Measurements from ENCODE around the genes EPB41L4A, PGGT1B and COMMD10.

DNA sequence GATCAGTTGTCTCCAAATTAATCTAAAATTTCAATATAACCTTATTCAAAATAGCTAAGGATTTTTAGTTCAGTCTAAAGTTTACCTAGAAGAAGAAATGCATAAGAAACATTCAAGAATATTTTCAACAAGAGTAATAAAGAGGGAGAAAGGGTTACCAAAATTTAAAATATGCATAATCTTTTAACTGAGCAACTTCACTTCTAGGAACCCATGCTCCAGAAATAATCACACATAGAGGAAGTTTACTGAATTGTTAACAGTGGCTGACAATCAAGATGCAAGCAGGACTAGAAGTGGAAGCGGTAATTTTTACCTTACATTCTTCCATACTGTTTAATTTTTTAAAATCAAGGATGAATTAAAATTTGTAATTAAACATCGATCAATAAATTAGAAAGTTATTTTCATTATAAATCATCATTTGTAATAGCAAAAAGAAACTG is 1.8 kb downstream of the PJA2 start:
- PRO-cap, 7 experiments, result no peak in any of the 7 experiments
- RAMPAGE, long total RNA, 2 experiments, result no peak in any of the 2 experiments

GRCh38 chr5:109688675-109689145 is 1.0 kb upstream of the MAN2A1 start:
- PRO-cap, 7 experiments, result no peak in any of the 7 experiments
- RAMPAGE, long total RNA, 2 experiments, result no peak in any of the 2 experiments

DNA sequence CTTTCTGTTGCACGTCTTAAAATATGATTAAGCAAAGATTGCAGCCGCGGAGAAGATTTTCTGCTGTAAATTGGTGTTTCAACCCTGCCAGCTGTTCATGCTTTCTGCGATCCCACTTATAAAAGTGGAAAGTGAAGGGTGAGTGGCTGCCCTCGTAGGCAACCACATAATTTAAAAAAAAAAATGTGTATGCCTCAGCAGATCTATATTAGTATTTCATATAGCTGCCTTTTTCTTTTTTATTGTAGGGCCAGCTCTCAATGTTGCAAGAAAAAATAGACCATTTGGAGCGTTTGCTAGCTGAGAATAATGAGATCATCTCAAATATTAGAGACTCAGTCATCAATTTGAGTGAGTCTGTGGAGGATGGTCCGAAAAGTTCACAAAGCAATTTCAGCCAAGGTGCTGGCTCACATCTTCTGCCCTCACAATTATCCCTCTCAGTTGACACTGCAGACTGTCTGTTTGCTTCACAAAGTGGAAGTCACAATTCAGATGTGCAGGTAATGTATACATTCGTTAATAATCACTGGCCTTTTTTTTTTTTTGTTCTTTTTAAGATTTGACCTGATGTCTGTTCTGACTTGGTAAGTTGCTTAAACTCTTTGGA is 23.6 kb downstream of the MAN2A1 start:
- PRO-cap, 7 experiments, result no peak in any of the 7 experiments
- RAMPAGE, long total RNA, 2 experiments, result no peak in any of the 2 experiments

DNA sequence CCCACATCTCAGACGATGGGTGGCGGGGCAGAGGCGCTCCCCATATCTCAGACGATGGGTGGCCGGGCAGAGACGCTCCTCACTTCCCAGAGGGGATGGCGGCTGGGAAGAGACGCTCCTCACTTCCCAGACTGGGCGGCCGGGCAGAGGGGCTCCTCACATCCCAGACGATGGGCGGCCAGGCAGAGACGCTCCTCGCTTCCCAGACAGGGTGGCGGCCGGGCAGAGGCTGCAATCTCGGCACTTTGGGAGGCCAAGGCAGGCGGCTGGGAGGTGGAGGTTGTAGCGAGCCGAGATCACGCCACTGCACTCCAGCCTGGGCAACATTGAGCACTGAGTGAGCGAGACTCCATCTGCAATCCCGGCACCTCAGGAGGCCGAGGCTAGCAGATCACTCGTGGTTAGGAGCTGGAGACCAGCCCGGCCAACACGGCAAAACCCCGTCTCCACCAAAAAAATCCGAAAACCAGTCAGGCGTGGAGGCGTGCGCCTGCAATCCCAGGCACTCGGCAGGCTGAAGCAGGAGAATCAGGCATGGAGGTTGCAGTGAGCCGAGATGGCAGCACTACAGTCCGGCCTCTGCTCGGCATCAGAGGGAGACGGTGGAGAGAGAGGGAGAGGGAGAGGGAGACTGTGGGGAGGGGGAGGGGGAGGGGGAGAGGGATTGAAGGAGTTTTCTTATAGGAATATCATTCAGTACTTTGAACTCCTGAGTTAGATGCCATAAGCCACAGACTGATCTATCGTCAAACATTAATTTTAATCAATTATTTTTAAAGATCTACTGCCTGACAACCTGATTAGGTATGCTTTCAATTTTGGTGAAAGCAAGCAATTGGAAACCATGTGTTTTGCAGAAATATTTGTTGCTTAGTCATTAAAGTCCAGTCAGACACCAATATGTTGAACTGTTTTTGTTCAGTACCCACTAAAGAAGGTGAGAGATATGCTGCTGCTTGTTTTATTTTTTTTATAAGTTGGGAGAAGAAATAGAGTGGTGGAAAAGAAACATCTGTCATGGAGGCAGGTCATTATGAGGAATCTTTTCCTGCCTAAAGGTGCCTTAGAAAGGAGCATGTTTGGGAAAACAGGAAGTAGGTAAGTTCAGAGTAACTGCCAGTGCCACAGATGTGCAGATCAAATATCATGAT is 143.7 kb downstream of the MAN2A1 start:
- PRO-cap, 7 experiments, result no peak in any of the 7 experiments
- RAMPAGE, long total RNA, 2 experiments, result no peak in any of the 2 experiments

DNA sequence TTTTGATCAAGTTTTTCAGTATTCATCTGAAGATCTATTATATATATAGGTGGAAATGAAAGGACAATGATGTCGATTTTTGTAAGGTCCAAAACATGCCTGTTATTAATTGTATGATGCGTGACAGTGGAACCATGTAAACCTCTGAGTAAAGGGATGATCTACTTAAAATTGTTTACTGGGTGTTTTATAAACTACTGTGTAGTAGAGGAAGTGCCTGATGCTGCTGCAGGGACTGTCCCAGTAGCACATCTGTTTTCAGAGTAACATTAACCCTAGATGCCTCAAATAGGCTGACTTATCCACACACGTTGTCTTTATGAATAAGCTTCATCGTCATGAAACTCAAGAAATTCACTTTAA is 1.7 kb downstream of the CAMK4 start:
- PRO-cap, 7 experiments, result no peak in any of the 7 experiments
- RAMPAGE, long total RNA, 2 experiments, result no peak in any of the 2 experiments

DNA sequence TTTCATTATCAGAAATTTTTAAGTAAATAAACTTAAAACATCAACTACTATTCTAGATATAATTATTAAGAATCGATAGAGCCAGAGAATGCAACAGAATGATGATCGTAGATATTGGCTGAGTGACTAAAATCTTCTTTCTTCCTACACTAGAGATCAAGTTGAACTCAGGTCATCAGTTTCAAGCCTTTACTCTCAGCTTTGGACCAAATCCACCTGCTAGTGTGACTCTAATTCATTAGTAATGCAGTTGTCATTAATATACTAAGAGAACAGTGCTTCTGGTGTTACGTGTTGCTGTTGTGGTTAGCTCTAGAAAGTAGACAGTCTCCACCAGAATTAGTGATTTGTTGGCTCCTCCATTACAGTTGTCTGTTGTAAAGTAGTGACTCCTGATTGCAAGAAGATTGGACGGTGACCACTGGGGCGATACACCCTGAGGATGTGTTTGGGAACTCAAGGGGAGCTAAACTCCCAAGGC is 3.0 kb downstream of the CAMK4 start:
- PRO-cap, 7 experiments, result no peak in any of the 7 experiments
- RAMPAGE, long total RNA, 2 experiments, result no peak in any of the 2 experiments

GRCh38 chr5:111229647-111230100 is 5.5 kb downstream of the CAMK4 start:
- PRO-cap, 7 experiments, result no peak in any of the 7 experiments
- RAMPAGE, long total RNA, 2 experiments, result no peak in any of the 2 experiments

DNA sequence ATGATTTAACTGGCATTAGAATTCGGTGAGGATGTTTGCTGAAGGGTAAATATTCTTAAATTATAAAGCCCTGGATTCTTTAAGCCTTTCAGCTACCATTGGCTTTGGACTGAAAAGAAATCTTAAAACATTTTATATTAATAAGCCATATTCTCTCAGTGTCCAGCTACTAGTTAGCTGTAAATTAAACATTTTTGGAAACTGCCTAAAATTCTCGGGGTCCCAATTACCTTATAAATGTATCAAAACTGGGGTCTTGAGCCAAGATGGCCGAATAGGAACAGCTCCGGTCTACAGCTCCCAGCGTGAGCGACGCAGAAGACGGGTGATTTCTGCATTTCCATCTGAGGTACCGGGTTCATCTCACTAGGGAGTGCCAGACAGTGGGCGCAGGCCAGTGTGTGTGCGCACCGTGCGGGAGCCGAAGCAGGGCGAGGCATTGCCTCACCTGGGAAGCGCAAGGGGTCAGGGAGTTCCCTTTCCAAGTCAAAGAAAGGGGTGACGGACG is 77.9 kb downstream of the CAMK4 start:
- PRO-cap, 7 experiments, result no peak in any of the 7 experiments
- RAMPAGE, long total RNA, 2 experiments, result no peak in any of the 2 experiments

DNA sequence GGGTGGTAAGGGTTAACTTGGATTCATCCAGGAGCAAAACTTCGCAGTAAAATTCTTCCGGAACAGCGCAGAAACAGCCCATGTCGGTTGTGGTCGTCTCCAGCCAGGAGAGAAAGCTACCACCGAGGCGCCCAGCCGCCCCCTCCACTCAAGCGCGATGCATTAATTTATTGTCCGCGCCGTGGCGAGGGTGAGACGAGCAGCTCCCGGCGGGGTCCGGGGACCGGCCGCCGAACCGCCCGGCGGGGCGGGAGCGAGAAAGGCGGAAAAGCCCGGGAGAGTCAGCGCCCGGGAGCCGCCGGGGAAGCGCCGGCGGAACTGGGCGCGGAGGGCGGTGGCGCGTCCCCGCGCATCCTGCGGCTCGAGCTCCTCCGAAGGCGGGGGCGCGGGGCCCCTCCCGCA is at the start of gene EPB41L4A:
EPB41L4A (minus strand) TSS at position 320 of the 402 bp plus-strand sequence.
- PRO-cap, 7 experiments, result peak in 4 of 7 experiments; most common plus-strand start position 294 of the sequence (in 3); most common minus-strand start position 320 of the sequence (in 3)
- RAMPAGE, long total RNA, 2 experiments, result no peak in any of the 2 experiments

GRCh38 chr5:112628073-112628844 is 109.4 kb upstream of the APC start:
- PRO-cap, 7 experiments, result no peak in any of the 7 experiments
- RAMPAGE, long total RNA, 2 experiments, result no peak in any of the 2 experiments

DNA sequence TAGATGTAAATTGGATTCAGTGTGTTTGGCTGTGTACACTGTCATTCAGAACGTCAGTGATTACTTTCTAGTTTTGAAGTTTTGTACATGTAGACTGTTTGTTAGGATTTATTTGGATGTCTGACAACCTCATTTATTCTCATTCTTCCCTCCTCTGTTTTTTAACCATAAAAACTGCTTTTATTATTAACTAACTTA is 31.4 kb downstream of the KCNN2 start:
- PRO-cap, 7 experiments, result no peak in any of the 7 experiments
- RAMPAGE, long total RNA, 2 experiments, result no peak in any of the 2 experiments

DNA sequence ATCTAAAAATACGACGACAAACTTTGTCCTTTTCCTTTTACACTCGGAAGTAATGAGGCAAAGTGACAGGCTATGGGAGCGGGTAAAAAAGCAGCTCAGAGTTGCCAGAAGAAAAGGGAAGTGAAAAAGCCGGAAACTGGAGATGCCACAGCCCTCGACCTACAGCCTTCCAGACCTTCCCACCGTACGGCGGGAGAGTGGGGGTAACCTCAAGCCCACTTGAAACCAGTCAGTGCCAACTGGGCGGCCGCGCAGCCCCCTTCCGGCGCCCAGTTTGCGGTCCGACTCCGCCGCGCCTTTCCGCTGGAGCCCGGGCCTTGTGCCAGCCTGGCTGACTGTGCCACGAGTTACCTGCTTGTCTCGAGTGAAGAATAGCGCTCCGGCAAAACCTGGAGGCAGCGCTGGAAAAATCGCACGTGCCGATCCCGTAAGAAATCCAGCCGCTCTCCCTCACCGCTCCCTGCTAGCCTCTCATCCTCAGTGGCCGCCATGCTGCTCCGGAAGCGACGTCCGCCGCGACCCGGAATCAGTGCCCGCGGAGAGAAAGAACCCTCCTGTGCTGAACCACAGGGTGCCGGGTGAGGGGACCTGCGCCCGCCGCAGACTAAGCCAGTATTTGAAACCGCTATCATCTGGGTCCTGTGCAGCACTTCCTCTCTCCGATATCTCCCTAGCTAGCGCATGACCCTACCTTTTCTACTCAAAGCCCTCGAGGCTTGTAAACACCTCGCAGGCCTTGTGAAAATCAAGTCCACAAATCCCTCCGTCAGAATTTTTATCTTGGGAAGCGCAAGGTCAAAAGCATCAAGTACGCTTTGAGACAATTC is at the start of gene PGGT1B:
PGGT1B (minus strand) TSS at position 517 of the 827 bp plus-strand sequence.
- PRO-cap, 7 experiments, result peak in 7 of 7 experiments; most common plus-strand start position 529 of the sequence (in 4); most common minus-strand start position 499 of the sequence (in 7)
- RAMPAGE, long total RNA, 2 experiments, result start-site peak on the minus strand in 2 of 2 experiments, centred at positions 500 to 501 of the sequence, 427 to 725 reads per replicate

GRCh38 chr5:115589030-115589379 is 13.3 kb downstream of the TICAM2 start:
- PRO-cap, 7 experiments, result no peak in any of the 7 experiments
- RAMPAGE, long total RNA, 2 experiments, result no peak in any of the 2 experiments

GRCh38 chr5:115613616-115614478 is 11.6 kb upstream of the TICAM2 start:
- PRO-cap, 7 experiments, result no peak in any of the 7 experiments
- RAMPAGE, long total RNA, 2 experiments, result no peak in any of the 2 experiments

DNA sequence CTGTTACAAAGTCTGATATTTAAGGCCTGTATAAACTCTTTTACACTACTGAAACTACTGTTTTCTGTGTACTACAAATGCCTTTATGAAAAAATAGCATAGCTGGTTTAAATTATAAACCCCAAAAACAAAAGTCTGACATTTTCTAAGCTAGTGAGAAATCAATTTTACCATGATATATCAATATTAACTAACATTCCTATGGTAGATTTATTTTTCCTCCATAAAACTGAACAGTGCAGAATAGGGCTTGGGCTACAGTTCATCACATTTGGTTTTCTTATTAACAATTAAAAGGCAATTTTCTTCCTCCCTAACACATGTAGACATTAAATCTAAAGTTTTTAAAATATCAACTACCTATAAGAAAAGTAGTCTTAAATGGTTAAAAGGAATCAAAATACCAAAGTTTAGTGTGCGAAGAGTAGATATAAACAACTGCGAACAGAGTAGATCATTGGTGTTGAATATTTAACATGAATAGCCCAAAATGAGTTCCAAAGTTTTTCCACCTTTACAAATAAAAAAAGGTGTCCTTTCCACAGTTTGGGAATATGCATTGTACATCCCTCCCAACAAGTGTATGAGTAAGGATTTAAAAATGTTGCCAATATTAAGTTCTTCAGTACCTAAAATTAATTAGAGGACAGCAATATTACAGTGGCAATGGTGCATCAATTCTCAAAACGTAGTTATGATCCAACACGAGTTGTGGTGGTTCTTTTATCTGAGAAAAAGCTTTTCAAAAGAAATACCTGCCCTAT is 10.1 kb downstream of the TMED7 start:
- PRO-cap, 7 experiments, result no peak in any of the 7 experiments
- RAMPAGE, long total RNA, 2 experiments, result no peak in any of the 2 experiments

GRCh38 chr5:115626459-115626814 is 601 bp upstream of the TMED7 start:
- PRO-cap, 7 experiments, result peak in 2 of 7 experiments; most common minus-strand start chr5:115626591 (in 2)
- RAMPAGE, long total RNA, 2 experiments, result no peak in any of the 2 experiments

GRCh38 chr5:115801945-115802461 is 14.5 kb downstream of the CDO1 start:
- PRO-cap, 7 experiments, result no peak in any of the 7 experiments
- RAMPAGE, long total RNA, 2 experiments, result no peak in any of the 2 experiments

DNA sequence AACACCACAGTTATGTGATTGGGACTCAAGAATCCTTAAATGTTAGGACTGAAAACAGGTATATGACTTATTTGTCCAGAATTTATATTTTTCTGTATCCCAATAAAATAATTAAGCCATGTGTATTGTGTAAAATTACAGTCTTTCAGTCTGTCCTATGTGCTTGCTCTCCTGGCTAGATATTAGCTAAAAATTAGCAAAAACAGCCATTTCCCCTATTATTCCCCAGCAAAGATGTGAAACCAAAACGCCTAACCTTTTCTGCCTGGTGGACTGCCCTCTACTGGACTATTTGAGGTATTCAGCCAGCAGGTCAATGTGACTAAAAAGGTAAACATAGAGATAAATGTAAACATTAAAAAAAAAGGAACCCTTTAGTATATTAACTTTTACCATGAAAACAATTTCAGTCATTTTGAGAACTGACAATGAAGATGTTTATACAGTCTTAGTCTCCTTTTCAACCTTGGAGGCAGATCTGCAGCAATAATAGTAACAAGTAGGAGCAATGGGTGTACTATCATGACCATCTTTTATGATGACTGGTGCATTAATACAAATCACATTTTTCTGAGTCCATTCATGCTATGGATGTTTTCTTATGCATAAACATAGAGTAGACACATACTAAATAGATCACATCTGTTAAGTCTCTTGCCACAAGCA is 10.2 kb downstream of the ATG12 start:
- PRO-cap, 7 experiments, result no peak in any of the 7 experiments
- RAMPAGE, long total RNA, 2 experiments, result no peak in any of the 2 experiments

- PRO-cap, 7 experiments, result no peak in any of the 7 experiments
- RAMPAGE, long total RNA, 2 experiments, result no peak in any of the 2 experiments
Observed at GRCh38 chr5:115838956-115839412, 2.4 kb downstream of the ATG12 start.

GRCh38 chr5:116084704-116085664 is at the start of gene COMMD10:
Gene COMMD10, plus strand, starts transcription at chr5:116085025.
- PRO-cap, 7 experiments, result peak in 7 of 7 experiments; most common plus-strand start chr5:116085025 (in 7); most common minus-strand start chr5:116085389 (in 7)
- RAMPAGE, long total RNA, 2 experiments, result start-site peak on the plus strand in 2 of 2 experiments, at chr5:116085024-116085049 at its widest, 495 to 724 reads per replicate; start-site peak on the minus strand in 2 of 2 experiments, at chr5:116085404-116085455 at its widest, 20 to 25 reads per replicate

All from ovary (tissue), 7 donors.